Colon Carcinoma Metastatic in the Brain (tissue), 2 donors: ENCODE measurements around a stretch of chr16.

GRCh38 chr16:51742969-51743372 is 591.9 kb upstream of the SALL1 start:
- PRO-cap, 2 experiments = no peak in any of the 2 experiments

DNA sequence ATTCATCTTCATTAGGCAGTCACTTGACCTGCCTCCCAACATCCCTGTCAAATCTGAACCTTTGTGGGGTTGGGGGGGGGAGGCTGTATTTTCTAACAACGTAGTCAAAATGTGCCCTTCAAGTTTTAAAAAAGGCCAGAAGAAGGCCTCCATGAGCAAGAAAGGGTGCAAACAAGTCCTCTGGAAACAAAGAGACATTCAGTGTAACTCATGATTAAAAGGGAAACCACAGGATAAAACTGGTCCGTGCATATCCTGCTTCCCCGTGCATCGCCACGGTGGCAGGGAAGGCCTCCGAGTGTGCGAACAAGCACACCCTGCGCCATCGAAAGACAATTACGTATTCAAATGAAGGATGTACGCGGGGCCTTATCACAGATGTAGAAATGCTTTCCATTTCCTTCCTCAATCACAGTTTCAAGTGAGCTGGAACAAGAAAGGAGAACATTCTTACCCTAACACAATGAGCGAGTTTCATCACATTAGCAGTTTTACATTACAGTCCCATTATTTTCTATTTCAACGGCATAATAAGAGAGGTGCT is 48.4 kb downstream of the TOX3 start:
- PRO-cap, 2 experiments = no peak in any of the 2 experiments

DNA sequence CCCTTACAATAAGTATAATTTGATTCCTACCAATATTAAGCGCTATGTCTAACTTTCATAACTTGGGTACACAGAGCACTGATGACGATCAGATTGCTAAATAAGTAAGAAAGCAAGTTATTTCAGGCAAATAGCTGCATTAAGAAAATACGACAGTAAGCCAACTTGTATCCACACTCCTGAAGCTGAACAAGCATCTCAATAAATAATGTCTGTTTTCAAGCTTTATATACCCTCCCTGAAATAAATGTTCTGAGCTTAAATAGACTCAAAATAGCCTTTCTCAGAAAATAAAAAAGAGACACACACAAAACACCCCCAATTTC is 2.5 kb downstream of the TOX3 start:
- PRO-cap, 2 experiments = no peak in any of the 2 experiments

GRCh38 chr16:52557210-52557913 is 10.4 kb upstream of the TOX3 start:
- PRO-cap, 2 experiments = peak in 1 of 2 experiments; most common minus-strand start chr16:52557372 (in 1)

DNA sequence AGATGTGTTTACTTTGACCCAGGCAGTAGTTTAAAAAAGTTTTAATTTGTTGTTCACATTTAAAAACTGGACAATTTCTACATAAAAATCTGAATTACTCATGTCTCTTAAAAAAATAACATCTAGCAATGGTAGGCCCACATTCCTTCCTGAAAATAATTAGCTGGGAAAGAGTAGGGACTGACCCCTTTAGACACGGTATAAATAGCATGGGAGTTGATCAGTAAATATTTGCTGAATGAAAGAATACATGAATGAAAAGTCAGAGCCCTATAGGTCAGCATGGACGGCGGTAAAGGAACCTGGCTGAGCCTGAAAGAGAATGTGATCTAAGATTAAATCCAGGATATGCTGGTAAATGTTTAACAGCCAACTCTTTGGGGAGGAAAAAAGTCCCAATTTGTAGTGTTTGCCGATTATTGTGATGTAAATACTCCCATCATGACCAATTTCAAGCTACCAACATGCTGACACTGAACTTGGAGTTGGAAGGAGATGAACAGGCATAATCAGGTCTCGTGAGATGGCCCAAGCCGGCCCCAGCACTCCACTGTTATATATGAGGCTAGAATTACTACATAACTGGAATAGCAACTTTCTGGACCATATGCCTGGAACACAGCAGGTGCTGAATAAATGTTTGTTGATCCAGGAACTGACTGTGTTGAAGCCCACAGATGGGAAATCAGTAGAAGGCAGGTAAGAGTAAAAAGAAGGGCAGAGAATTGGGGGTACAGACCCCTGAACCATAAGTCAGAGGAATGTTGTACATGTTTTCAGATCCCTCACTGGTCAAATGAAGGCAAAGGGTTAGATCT is 18.1 kb upstream of the TOX3 start:
- PRO-cap, 2 experiments = no peak in any of the 2 experiments

DNA sequence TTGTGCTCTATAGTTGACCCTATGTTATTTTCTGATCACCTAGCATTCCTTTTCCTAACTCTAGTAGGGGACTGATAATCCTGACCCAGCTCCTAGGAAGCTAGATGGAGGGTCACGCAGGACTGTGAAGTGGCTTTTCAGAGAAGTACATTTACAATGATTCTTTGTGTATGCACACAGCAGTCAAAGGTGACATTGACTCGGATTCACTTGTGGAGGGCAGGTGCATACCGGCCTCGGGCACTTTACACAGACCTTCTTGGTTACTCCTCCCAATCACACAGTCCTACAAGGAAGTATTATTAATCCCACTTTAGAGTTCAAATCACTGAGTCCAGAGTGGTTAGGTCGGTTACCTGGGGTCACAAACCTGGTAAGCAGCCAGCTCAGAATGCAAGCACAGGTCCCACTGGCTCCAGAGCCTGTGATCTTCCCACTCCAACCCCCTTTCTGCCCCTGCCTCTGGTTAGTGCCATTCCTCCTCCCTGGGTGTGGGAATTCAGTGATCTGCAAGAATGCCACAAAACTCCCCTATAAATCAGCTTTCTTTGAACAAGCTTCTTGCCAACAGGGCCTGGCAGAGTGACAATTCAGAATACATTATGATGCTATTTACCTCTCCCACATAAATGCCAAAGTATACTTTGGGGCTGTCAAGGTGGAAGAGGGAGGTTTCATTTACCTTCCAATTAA is 7.1 kb downstream of the CHD9NB start:
- PRO-cap, 2 experiments = no peak in any of the 2 experiments

DNA sequence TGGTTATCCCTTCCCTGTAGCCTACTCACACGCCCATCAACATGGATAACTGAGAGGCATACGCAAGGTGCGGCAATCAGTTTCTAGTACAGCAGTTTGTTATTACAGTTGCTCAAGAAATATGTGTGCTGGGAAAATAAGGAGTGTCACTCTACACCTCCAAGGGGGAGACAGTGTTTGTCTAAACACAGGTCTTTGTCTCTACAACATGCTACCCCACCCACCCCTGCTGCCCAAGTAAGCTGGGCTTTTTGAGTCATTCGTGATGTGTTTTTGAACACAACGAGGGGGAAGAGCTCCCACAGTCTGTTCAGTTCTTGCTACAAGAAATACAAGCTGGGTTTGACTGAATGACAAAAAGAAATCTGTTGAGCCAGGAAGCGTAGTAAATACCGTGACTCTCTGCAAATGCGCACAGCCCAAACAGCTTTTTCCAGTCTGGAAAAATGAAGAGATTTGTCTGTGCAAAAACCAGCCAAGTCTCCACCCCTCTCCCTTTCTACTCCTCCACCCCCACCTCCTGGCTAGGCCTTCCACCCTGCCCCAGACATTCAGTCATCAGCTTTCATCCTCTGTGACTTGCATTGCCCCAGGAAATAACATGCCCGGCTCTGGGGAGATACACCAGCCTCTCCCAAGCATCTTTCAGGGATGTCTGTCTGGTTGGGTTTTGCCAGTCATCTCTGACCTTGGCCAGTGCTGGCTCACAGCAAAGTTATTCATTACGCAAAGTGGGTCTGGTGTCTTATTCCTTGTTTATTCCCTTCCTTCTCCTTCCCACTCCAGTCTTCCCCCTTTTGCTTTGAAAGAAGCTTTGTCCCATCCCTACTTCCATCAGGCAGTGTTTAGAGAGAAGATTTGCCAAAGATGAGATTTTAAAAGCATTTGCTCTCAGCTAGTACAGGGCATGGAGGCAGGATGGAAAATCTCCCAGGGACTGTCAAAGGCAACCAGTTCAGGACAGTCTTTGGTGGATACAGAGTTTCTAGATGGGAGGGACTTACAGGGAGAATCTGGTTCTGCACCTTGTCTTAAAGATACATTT is 25.8 kb downstream of the CHD9 start:
- PRO-cap, 2 experiments = no peak in any of the 2 experiments

DNA sequence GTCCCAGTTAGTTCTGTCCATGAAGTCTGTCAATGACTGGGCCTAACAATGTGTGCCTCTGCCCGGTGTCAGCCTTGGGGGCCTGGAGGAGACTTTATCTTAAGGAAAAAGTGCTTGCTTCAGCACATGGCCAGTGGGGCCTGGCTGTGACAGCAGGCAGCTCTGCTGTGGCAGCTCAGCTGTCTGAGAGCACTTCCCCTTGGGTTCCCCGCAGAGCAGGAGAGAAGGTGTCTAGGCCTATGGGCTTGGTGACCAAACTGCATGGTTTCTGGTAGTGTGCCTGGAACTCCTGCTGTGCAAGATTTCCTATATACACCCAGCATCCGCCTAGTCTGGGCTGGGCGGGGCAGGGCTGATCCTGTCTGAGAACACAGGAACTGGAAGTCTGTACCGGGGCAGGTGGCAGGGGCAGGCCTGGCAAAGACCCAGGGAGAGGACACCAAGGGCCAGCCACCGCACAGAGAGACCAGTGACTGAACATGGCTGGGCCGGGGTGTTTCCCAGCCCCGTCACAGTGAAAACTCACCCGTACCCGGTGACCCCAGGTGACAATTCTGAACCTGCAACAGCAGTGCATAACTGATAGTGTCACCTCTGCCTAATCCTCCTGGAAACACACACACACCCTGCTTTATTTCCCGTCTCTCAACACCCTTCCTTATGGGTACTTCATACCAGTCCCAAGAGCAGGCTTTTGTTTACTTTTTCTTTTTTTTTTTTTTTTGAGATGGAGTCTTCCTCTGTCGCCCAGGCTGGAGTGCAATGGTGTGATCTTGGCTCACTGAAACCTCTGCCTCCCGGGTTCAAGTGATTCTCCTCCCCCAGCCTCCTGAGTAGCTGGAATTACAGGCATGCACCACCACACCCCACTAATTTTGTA is 39.4 kb downstream of the CHD9 start:
- PRO-cap, 2 experiments = peak in 2 of 2 experiments; most common plus-strand start position 355 of the sequence (in 1); most common minus-strand start position 263 of the sequence (in 1)

DNA sequence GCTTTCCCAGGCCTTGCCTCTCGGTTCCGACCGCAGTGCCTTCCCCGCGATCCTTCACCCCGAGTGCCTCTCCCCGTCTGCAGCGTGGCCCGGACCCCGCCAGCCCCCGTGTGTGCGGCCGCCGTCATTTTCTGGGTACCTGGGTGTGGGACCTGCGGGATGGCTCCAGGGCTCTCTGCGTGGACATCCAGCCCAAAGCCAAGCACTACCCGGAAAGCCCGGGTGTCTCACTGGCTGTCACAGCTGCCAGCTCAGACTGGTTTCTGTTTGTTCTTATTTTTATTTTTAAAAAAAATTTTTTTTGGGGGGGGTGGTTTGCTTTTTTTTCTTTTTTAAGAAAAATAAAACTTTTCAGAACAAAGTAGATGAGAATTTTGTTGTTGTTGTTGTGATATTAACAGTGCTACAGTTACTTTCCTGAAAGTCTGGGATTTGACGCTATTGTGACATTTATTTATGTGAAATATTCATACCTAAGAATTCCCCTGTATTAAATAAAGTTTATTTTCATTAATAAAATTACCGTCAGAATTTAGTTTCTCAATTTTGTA is 77.1 kb downstream of the CHD9 start:
- PRO-cap, 2 experiments = no peak in any of the 2 experiments

DNA sequence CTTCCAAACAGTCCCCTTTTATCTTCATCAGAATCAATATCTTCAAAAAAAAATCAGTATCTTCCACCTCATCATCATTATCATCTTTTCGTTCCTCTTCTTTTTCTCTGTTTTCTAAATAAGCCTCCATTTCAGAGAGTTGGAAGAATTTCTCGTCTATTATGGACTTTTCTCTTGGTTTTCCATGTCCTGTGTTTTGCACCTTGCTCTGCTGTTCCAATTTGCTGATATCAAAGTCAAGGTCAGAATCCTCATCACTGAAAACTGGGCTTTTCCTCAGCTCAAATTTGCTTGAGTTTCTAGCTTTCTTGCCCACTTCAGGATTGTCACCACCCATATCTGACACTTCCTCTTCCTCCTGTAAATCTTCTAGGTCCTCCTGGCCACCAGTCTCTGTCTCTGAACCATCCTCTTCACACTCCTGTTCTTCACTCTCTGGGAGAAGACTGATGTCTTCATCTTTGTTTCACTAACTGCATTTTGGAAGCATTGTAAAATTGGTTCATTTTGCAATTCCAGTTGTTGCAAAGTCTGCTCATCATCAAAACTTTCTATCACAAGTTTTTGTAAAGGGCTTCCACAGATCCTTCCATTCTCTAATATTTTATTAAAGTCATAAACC is 63.5 kb upstream of the RBL2 start:
- PRO-cap, 2 experiments = no peak in any of the 2 experiments

DNA sequence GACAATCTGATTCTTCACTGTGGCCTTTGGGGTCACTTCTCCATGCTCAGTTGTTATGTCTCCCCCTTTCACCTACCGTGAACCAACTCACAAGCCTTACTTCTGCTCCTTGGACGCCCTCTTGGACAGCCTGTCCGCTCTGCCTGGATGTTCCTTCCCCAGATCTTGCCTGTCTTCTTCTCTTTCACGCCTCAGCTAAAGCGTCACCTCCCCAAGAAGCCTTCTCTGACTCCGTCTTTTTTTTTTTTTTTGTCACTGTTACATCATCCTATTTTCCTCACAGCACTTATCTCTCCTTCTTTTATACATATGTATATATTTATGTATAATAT is 16.3 kb upstream of the AKTIP start:
- PRO-cap, 2 experiments = no peak in any of the 2 experiments

DNA sequence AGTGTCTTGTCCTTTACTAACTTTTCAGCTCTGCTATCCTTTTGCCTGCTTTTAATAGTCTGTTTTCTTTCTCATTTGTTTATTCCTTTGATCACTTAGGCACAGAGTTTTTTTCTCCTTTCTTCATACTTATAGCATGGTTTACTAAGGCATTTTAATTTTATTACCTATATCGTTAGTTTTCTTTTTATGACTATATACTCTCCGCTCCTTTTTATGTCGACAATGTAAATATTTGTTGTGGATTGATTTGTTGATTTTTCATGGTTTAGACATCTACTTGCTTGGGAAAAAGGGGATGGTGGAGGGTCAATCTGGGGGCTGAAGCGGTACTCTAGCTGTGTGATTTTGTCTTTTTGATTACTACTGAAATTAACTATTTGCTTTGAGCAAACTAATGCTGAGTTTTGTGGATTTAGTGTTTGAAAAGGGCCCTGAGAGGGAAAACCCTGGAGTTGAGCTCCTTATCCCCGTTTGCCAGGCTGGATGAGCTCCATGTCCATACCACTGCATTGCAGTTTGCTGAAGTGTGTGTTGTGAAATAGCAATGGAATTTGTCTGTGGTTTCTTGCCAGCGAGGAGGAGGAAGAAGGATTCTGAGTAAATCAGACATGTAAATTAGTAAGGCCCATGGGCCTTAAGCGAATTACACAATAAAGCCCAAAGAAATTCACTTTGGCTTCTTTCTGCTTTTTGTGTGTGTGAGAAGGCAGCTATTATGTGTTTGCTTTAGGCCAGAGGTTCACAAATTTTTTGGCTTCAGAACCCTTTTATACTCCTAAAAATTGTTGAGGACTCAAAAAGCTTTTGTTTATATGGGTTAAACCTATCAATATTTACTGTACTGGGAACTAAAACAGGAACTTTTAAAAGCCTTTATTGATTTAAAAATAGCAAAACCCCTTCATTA is 72.0 kb downstream of the FTO start:
- PRO-cap, 2 experiments = no peak in any of the 2 experiments

- PRO-cap, 2 experiments = no peak in any of the 2 experiments
Observed at GRCh38 chr16:53927058-53927631, 223.2 kb downstream of the FTO start.

DNA sequence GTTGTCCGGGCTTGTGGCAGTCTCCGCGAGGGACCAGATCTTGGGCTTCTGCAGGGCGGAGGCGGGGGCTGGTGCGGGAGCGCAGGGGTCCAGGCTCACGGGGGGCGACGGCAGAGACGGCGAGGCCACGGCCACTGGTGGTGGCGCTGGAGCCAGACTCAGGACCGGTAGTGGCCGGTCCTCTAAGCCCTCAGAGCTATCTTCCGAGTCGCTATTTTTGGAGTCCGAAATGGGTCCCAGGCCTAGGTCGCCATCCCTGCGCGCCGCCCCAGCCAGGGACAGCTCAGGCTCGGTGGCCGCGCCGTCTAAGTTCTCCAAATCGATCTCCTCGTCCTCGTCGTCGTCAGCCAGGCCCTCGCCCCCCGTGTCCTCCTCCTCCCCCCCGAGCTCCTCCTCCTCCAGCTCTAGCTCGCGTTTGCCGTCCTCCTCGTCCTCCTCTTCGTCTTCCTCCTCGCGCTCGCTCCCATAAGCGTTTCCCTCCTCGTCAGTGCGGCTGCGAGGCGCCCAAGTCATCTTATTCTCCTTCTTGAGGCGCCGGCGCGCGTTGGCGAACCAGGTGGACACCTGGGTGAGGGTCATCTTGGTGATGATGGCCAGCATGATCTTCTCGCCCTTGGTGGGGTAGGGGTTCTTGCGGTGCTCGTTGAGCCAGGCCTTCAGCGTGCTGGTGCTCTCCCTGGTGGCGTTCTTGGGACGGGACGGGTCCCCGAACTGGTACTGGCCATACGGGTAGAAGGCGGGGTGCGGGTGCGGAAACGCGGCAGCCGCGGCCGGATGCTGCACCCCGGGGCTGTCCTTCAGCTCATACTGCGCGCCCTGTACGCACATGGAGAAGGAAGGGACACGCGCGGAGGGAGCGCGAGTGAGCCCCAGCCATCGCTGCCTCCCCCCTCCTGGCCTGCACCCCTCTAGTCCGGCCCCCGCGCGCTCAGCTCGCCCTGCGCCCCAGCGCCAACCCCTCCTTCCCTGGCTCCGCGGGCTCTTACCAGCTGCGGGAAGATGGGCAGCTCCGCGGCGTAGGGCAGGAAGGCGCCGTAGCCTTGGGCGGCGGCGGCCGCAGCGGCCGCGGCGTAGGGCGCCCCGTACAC is 1.4 kb downstream of the IRX3 start:
- PRO-cap, 2 experiments = no peak in any of the 2 experiments

- PRO-cap, 2 experiments = no peak in any of the 2 experiments
Observed at GRCh38 chr16:54360910-54361168, 74.3 kb upstream of the IRX3 start.

- PRO-cap, 2 experiments = no peak in any of the 2 experiments
Observed at GRCh38 chr16:55330423-55331046, 6.5 kb downstream of the IRX6 start.

DNA sequence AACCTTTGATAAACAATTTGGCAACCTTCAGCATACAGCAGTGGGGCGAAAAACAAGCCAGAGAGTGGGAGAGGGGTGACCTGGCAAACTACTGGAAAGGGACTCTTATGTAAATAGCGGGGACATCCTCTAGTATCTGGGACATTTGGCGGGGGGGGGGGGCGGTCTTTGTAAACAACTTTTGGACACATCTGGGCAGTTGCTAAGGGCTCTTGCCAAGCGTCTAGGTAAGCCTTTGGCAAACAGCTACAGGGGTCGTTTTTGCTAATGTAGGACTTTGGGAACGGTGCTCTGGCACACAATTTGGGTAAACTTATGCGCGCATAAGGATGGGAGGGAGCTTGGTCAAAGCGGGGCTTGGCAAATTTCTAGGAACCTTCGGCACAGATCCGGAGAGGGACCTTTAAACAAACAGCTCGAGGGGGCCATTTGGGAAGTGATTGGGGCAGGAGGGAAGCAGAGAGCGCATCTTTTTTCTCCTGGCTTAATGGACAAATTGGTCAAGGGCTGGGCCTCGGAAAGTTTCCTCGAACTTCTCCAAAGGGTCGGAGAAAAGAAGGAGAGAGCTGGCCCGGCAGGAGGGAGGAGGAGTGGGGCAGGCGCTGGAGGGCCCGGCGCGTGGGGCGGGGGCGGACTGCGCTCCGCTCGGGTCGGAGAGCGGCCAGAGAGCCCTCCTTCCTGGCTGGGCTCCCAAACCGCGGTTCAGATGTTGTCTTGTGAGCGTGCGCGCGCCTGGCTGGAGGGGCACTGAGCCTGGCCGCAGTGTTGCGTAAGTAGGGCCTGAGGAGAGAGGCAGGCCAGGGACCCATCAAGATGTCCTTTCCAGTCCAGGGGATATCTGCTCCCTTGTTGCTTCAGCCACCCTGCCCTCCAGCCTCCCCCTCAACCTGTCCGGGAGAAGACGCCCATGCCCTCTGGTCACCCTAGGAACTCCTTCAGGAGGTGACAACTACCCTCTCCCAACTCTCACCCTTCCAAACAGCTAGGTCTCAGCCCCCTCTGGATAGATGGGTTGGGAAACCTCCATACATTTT is 1.1 kb downstream of the MMP2 start:
- PRO-cap, 2 experiments = no peak in any of the 2 experiments

DNA sequence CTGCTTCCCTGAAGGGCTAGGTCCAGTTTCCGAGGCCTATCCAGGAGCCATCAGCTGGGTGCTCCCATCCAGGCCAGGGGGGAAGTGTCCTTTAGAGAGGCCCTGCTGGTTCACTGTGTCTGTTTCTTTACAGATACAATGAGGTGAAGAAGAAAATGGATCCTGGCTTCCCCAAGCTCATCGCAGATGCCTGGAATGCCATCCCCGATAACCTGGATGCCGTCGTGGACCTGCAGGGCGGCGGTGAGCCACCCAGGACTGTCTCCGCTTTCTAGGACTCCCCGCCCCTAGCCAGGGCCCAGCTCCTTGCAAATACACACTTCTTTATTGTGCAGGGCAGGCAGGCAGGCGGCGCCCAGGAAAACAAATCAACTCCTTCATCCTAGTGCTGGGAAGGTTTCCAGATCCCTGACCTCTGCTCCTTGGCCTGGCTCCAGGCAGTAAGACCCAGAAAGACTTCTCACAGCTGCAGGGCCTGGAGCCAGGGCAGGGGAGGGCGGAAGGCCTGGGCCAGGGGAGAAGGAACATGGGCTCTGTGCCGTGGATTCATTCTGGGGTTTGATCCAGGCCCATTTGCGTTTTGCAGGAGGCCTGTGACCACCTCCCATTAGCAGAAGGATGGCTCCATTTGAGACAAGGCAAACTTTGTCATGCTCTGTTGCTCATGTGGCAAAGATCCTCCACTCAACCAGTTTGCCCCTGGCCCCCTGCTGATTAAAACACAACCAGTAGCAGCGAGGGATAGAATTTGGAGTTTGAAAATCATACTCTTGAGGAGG is 6.0 kb upstream of the LPCAT2 start:
- PRO-cap, 2 experiments = peak in 1 of 2 experiments; most common plus-strand start position 484 of the sequence (in 1); most common minus-strand start position 265 of the sequence (in 1)

DNA sequence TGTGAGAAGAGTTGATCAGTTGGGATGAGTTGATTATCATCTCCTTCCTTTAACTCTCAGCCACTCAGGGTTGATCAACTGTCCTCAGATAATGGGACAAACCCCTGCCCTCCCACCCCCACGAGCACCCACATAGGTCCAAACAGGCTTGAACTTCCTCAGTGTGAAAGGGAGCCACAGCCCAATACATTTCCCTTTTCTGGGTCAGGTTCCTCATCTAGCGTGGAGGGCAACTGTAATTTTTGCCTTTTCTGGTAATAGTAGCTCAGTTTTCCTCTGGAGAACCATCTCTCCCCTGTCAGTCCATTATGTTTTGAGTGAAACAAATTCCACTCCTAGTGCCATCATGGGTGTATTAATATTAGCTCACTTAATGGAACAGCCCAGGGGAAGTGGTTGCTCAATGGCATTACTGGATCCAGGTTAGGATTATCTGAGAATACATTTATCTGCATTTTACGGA is 544 bp upstream of the LPCAT2 start:
- PRO-cap, 2 experiments = no peak in any of the 2 experiments

DNA sequence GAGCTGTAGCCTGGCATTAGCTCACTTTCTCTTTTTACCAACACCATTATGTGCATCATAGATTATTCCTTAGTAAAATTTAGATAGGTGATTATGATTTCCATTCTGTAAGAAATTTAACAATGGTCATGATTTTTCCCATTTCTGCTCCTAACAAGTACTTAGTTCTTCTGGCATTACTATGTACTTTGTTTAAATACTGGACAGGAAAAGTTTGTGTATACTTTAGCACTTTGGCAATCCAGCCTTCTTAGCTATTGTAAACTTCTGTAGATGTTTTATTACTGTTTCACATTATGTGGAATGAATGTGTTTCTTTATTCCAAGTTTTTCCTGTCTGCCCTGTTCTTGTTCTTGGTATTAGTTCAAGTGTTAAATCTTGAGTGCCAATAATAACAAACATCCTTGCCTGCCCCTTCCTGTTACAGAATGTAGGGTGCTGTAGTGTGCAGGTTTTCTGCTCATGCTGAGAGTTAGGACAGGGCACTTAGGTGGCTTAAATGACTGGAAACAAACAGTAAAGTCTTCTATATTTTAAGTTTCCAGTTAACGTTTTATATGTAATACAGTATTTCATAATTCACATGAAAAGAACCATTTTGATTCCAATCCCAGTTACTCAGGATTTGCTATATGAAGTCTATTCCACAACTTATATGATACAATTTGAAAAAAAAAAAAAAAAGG is 7.2 kb upstream of the CAPNS2 start:
- PRO-cap, 2 experiments = no peak in any of the 2 experiments